Left ventricle myocardium (tissue), 1 donor: ENCODE measurements around a stretch of chr3.

DNA sequence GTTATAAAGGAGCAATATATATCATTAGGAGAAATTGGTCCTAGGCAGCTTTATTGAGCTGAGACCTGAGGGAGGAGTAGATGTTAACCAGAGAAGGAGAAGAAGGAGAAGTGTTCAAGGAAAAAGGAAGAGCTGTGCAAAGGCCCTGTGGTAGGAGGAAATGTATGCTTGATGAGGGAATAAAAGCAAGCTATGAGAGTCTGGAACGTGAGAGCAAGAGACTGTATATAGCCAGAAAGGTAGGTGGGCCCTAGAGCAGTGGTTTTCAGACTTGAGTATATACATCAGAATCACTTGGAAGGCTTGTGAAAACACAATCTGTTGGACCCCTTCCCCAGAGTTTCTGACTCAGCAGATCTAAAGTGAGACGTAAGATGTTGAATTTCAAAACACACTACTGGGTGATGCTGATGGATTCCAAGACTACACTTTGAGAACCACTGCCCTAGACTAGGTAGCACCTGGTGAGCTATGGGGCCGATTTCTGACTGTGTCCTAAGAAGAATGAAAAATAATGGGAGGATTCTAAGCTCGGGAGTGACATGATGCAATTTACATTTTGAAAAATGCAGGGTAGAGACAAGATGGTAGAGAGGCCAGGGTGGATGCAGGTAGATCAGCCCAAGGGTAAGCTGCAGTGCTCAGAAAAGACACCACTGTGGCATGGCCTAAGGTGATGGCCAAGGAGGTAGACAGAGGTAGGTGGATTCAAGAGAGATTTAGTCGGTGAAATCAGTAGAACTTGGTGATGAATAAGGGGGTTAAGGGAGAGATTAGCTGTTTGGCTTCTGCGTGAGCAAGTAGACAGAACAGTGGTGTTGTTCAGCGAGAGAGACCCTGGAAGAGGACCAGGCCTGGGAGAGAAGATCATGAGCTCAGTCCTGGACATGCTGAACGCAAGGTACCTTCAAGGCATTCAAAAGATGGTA is 342.5 kb upstream of the ADAMTS9 start:
- PRO-cap, result no peak

GRCh38 chr3:65107284-65107661 is 419.5 kb upstream of the ADAMTS9 start:
- PRO-cap, result no peak

DNA sequence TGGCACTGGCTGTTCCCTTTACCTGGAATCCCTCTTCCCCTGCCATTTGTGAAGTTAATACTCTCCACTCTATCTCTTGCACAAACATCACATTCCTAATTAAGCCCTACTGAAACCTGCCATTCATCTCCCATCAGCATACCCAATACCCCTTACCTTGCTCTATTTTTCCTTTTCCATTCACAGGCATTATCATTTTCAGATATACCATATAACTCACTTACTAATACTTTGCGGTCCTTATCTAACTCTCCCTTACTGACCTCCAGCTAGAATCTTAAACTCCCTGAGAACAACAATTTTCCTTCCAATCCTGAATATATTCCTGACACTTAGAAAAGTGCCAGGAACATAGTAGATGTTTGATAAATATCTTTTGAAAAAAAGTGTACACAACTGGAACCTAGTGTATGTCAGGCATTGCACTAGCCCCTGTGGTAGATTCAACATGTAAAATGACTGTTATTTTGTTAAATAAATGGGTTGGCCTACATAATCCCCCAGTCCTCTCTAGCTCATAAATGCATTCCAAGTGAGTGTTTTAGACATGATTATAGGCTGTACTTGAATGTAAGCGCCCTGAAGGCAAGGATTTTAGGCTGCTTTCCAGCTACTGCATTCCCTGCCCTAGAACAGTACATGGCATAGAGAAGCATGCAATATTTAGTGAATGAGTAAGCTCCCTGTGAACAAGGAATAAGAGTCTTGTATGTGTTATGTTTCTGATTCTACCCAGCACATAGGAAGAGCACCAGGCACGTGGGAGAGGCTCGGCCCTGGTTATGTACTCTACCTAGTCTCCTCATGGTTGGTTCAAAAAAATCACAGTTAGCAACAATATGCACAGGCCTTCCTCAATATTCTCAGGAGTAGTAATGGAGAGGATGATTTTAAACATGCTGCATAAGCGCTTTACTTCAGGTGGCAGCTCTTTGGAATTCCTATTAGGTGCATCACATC is 456.9 kb downstream of the MAGI1 start:
- PRO-cap, result no peak

GRCh38 chr3:65625364-65625867 is 413.3 kb downstream of the MAGI1 start:
- PRO-cap, result unidirectional peak, minus-strand start at chr3:65625467

DNA sequence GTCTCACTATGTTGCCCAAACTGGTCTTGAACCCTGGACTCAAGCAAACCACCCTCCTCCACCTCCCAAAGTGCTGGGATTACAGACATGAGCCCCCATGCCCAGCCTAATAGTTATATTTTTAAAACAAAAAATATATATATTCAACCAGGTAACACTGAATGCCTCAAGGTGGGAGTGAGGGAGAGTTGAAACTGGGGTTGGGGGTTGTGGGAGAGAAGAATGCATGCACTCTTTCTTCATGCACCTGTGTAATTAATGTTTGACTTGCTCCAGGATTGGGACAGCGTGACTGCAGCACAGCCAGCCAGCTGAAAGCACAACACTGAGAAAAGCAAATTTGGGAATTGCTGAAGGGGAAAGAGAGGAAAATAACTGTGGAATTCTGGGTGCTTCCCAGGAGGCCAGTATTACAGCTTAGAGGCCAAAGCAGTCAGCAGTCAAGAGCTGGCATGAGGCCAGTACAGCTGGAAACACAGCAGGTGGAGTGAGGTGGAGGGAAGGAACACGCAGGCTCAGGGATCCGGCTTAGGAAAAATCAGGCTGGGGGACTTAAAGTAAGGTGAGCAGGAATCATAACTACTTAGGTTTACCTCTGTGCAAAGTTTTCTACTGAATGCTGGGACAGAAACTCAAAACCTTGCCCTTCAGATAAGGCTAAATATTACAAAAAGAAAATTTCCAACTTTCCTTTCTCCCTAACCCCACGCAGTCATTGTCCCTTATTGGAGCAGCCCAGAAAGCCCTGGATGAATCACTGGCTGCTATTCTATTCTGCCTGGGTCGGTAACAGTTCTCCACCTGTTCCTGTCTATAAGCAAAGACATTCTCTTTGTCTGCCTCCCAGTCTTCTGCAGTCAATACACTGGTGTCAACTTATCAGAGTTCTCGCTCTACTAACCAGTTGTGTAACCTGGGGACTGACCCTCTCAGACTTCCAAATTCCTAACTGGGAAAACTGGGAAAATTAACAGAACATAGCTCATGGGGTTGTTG is 167.3 kb downstream of the MAGI1 start:
- PRO-cap, result no peak

- PRO-cap, result no peak
These were observed 27.9 kb downstream of the MAGI1 start for GRCh38 chr3:66010386-66011589.

GRCh38 chr3:66060529-66060854 is 21.8 kb upstream of the MAGI1 start:
- PRO-cap, result no peak

- PRO-cap, result no peak
These were observed 77.1 kb upstream of the MAGI1 start for GRCh38 chr3:66115748-66116241.

GRCh38 chr3:66195297-66195824 is 25.4 kb upstream of the SLC25A26 start:
- PRO-cap, result unidirectional peak, minus-strand start at chr3:66195493

DNA sequence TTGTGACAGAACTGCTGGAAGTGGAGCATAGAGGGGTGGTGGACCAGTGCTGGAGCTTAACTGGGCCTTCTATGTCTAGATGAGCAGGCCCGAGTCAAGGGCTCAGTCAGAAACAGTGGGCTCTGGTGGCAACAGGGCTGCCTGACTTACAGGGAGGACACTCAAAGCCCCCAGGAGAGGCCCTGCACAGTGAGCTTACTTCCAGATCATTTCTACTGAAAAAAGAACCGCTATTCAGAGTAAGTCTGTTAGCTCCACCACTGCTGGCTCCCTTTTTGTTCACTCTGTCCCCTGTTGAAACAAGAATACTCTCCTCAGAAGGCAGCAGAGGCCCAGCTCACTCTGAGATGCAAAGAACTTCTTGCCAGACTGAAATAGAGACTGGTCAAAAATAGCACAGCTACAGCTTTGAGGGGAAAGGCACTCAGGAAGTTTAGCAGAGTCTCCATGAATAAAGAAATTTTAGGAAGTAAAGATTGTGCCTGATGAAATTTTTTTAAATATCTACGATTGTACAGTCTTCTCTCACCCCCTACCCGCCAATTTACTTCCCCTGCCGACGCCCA is 46.8 kb downstream of the LRIG1 start:
- PRO-cap, result no peak

DNA sequence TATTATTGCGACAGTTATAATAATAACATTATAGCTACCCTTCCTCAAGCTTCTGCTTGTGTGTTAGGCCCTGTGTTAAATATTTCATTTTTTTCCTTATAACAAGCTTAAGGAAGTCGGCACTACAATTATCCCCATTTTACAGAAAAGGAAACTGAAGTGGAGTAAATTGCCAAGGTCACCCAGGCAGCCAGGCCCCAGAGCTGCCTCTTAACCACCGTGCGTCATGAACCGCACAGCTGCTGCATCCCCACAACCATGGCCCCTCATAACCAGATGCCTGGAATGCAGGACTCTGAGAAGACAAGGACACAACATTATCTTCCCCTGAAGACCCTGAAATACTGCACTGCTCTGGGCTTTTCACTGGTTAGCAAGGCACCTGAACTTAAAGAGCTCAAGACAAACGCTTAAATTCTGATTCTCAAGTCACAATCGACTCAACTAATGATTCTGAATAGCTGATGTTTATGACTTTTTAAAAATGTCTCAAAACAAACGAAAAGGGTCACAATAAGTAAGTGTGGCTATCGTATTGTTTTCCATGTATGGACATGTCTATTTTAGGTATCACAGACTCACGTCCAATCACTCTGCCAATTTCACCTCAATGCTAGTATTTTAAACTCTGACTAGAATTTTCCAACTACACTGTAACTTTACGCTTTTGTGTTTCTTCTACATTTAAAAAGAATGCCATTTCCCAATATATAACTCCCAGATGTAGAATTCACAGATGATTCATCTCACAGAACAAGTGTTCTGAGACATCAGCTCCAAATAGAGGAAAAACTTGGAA is 14.5 kb downstream of the LRIG1 start:
- PRO-cap, result no peak

DNA sequence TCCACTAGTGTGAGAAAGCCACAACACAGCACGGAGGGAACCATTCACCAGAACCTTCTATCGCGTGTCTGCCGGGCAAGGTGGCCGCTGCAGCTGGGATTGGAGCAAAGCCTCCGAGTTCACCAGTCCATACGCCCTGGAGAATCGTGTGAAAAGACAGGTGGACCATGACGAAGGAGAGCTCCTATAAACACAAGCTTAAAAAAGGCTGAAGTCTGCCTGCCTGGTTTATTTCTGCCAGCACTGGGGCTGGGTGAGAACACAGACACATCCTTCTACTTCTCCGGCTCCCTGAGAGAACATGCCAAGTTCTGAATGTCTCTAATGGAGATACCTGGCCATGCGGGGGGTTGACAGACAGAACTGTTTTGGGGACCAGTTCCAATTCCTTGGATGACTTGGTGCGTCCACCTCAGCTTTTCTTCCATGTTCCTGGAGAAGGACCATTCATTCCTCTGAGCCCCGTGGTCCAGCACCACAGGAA is 82.2 kb upstream of the LRIG1 start:
- PRO-cap, result no peak

DNA sequence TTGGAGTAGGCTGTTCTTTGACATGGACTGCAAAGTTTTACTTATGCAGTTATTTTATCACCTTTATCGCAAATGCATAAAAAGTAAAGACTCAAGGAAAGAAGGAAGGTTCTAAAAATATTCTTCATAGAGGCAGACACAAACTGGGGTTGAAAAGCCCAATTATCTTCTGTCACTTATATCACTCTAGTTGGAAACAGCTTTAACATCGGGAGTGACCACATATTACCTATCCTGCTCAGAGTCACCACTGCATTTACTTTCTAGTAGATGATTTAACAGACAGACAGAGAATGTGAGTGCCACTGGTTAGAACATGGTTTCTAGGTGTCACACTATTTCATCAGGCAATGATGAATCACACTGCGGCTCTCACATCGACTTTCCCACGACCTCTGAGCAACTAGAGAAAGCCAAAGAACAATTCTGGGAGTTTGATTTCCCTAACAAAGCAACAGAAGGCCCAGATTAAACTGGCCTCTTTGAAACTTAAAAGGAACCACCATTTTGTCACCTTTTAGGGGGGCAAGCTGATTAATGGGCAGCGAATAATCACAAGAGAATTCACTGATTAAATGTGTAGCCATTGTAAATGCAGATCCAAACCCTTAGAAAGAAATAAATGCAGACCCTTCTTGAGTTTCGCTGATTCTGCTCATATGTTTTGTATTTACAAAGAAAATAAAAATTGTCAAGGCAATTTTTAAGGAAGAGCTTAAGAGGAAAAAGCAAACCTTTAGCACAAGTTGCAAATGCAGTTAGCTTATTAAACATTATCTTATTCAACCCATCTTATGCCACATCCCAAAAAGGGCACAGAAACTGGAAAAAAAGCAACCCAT is 112.7 kb upstream of the KBTBD8 start:
- PRO-cap, result no peak

- PRO-cap, result no peak
These were observed 26.3 kb upstream of the KBTBD8 start for GRCh38 chr3:66971830-66972224.

GRCh38 chr3:67018106-67018879 is 20.2 kb downstream of the KBTBD8 start:
- PRO-cap, result bidirectional peak, plus-strand start at chr3:67018709, minus-strand start at chr3:67018419

GRCh38 chr3:67593454-67594085 is 60.8 kb downstream of the SUCLG2 start:
- PRO-cap, result no peak

DNA sequence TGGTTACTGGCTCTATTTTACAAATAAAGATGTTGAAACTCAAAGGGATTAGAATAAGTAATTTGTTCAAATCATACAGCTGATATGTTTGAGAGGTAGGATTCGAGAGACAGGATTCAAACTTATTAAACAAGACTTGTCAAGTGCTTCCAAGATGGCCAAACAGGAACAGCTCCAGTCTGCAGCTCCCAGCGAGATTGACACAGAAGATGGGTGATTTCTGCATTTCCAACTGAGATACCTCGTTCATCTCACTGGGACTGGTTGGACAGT is 56.4 kb upstream of the TAFA1 start:
- PRO-cap, result no peak

DNA sequence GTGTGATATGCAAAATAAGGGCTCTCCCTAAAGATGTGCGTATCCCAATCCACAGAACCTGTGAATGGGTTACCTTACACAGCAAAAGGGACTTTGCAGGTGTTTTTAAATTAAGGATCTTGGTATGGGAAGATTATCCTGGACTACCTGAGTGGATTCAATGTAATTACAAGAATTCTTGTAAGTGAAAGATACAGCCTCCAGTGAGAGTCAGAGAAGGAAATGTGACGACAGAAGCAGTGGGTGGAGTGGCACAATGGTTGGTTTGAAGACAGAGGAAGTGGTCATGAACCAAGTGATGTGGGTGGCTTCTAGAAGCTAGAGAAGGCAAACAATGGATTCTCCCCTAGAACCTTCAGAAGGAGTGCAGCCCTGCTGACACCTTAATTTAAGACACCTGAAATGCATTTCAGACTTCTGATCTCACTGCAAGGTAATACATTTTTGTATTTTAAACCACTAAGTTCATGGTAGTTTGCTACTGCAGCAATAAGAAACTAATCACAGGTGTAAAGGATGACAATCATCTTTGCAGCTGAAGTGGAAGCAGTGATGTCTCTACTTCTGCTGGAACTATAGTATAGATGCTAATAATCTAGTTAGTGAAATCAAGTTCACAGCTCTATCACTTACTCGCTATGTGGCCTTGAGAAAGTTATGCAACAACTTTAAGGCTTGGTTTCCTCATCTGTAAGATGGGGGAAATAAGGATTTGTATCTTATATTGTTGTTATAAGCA is 53.7 kb downstream of the TAFA1 start:
- PRO-cap, result no peak

GRCh38 chr3:69082718-69083229 is 2.0 kb upstream of the ARL6IP5 start:
- PRO-cap, result no peak

DNA sequence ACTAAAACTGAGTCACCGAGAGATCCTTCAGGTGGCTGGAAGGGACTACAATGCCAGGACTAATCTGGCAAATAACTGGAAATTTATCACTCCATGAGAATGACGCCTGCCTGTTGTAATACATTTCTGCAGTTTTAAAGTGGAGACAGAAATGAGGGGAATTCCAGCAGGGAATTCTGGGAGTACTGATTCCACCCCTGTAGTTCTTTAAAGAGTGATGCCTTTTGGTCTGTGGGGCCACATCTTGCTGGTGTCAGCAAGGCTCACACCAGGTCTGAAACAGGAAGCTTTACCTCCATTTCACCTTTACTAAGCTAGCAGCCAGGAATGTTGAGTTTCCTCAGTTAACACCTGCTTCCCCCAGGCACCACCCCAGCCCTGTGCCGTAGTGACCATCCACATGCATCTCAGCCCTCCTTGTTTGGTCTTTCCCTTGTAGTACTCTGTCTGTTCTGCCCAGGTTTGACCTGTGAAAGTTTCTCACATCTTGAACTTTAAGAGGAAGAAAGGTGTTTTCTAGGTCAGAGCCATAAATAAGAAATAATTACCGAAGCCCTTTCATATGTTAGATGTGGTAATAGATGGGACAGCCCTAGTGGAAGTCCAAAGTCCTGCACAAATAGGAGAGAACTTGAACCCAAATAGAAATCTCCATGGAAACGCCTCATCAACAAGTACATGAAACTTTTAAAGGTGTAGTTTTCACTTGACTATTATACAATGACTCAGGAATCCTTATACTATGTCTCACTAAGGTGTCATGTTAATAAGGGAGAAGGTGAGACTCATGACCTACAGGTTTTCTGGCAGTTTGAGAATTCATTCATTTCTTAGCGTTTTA is 56.8 kb upstream of the LMOD3 start:
- PRO-cap, result no peak